RPMI7951 (cell line): ENCODE measurements around the genes NEMF and NIN.

GRCh38 chr14:45110520-45111145 lies 23.6 kb downstream of the FKBP3 start:
- RAMPAGE, long total RNA = no peak

DNA sequence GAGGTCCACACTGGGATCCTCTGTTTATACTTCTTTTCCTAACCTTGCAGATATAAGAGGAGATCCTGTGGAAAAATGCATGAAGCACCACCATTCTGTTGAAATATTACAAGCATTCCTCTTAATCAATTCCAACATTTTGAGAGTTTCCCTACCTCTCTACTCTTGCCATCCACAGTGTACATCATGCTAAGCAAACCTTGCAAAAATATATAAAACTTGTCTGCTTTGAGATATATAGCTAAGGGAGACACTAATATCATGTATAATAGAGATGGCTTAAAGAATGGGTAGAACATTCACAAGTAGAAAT lies 2.6 kb upstream of the RPL10L start:
- RAMPAGE, long total RNA = no peak

- RAMPAGE, long total RNA = no peak
Measured at GRCh38 chr14:49053621-49053848, 532.6 kb downstream of the RPS29 start.

- RAMPAGE, long total RNA = no peak
Measured at GRCh38 chr14:49597227-49597457, 1.6 kb upstream of the LRR1 start.

DNA sequence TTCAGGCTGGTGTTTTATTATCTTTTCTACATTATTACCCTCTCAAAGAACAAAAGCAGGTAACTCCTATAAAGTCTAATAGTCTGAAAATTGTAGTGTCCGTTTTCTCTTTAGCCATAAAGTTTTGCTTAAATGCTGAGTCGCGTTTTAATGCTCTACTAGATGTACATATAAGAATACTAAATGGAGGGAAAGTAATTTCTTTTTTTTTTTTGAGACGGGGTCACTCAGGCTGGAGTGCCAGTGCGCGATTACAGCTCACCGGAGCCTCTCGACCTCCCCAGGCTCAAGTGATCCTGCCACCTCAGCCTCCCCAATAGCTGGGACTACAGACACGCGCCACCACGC lies 1.3 kb upstream of the LRR1 start:
- RAMPAGE, long total RNA = no peak

GRCh38 chr14:49767252-49767847 lies 603 bp upstream of the KLHDC2 start:
- RAMPAGE, long total RNA = no peak

- RAMPAGE, long total RNA = no peak
Measured at GRCh38 chr14:49830967-49832054, 21.3 kb downstream of the NEMF start.

DNA sequence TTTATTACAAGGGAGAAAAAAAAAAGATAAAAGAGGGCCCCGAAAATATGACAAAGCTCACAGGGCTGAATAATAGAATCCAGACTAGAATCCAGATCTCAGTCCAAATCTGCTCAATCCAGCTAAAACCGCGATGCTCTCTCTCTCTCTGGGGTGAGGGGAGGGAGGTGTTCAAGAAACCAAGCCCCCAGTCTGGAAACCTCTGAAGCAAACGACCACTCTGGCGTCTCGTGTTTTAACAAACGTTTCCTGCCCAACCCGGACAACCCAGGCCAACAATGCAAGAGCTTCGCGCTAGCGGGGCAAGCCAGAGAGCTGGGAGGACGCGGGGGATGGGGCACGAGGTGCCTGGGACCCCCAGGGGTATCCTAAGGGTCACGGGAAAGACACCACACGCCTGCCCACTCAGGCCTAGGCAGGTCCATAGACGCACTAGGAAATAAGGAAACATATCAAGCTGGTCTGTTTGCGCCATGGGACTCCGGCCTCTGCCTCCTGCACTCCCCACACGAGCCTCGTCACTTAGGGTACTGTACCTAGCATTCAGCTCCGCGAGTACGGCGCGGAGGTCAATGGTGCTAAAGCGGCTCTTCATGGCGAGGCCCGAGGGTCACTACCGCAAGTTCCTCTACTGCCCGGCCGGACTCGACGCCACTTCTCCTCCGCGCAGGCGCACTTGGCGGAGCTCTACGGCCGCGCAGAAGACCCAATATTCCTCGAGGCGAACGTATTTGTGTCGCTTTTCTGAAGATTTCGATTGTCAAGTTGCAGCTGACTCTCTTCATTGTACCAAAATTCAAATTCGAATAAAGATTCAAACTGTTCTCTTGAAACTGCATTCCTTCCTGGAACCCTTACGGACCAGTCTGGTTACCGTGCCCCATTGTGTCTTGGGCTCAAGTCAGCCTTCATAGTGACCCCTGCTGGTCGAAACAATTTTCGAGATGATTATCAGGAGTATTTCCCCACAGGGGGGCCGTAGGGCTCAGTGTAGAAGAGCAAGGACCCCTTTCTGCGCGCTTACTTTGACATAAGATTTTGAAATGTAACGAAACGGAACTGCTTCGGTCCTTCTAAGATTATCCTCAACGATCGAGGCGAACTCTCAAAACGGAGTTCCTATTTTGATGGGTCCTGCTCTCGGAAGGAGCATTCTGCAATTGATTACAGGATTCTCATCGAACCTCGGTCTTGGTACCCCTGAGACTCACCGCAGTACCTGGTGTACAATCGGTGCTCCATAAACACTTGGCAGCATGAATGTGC lies at the start of gene NEMF:
NEMF (minus strand) TSS at position 630 of the 1,266 bp plus-strand sequence.
- RAMPAGE, long total RNA = no peak

- RAMPAGE, long total RNA = no peak
Measured at GRCh38 chr14:50006976-50007998, 109.1 kb downstream of the VCPKMT start.

- RAMPAGE, long total RNA = no peak
Measured at GRCh38 chr14:50010809-50011245, 105.5 kb downstream of the VCPKMT start.

- RAMPAGE, long total RNA = no peak
Measured at GRCh38 chr14:50057943-50058631, 58.3 kb downstream of the VCPKMT start.

DNA sequence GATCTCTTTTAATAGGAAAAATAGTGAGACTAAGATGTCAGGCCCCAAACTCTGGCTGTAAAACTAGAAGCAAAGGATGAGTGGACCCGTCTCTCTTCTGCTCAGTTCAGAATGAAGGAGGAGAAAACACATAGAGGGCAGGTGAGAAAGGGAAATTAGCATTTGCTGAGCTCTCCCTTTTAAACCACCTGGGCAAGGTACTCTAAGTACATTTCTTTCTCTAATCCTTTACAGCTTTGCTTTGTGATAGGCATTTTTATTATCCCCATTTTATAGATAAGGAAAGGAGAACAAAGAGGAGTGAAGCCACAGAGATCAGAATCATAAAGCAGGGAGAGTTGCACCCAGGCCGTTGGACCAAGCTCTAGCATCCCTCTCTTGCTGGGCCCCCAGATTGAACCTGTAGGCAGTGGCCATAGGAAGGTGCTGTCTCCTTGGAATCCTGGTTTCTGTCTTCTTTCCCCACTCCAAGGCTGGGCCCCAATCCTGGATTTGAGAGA lies 47.1 kb downstream of the VCPKMT start:
- RAMPAGE, long total RNA = no peak

DNA sequence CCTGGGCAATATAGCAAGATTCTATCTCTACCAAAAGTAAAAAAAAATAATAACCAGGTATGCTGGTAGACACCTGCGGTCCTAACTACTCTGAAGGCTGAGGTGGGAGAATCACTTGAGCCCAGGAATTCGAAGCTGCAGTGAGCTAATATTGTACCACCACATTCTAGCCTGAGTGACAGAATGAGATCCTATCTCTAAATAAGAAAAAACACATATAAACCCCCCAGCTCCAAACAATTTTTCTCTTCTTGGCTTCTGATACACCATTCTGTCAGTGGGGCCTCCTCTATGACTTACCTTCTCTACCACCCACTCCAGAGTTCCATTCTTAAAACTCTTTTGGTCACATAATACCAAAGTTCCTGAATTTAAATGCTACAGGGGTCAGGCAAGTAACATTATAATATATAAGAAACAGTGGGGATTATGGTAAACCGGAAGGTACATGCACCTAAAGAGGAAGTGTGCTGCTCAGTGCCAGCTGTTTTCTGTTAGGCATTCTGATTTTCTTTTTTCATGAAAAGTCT lies 40.0 kb downstream of the SOS2 start:
- RAMPAGE, long total RNA = no peak

GRCh38 chr14:50772901-50773373 lies 58.0 kb downstream of the NIN start:
- RAMPAGE, long total RNA = no peak

DNA sequence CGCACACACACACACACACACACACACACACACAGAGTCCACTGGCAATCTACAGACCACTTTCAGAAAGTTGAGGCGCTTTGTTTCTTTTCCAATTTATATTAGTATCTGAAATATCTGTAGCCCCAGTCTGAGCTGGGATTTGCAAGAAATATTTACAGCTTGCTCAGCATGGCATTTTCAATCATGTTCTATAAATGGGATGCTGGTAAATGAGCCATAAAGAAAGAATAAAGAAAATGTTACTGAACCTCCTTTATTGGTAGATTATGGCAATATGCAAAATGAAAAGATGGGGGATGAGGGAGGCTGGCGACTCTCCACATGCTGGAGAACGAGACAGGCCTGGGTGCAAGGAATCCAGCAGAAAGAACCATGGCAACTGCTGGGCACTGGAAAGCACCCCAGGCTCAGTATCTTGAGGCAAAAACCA lies 39.1 kb downstream of the NIN start:
- RAMPAGE, long total RNA = no peak

- RAMPAGE, long total RNA = no peak
Measured at GRCh38 chr14:50792483-50793397, 38.2 kb downstream of the NIN start.

DNA sequence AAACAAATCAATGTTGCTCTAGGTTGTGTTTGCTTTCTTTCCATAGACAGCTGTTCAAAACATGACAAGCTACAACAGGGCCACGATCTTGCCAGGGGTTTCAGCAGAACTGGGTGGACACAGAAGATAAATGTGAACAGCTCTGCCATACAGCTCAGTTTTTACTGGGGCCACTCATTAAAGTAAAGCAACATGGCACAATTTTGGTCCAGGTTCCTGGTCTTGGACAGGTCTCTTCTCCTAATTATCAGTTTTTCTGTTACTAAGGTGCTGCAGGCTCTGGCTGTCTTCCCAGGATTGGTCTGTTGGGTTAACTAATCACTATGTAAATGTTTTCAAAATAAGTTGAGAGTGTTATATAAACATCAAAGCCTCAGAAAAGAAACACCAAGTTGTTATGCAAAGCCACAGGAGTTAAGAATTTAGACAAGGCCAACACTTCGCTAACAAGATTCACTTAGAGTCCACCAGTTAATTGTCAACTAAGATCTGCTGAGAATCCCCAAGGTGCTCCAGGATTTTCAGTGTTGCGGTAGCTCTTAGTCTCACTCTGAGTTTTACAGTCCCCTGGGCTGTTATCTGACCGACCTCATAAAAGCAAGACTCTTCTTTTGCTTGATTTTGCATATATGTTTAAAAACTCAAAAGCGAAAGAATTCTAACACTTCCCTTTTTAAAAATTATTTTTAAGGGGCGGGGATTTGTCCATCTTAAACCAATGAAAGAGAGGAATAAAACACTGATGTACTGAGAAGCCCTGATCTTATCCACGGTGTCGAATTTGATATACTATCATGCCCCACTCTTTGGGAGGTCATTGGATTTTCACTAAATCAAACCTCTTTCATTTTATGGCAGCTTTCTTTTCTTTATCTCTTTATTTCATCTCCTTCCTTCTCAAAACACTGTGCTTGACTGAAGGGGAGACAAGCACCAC lies 7.2 kb downstream of the NIN start:
- RAMPAGE, long total RNA = no peak

DNA sequence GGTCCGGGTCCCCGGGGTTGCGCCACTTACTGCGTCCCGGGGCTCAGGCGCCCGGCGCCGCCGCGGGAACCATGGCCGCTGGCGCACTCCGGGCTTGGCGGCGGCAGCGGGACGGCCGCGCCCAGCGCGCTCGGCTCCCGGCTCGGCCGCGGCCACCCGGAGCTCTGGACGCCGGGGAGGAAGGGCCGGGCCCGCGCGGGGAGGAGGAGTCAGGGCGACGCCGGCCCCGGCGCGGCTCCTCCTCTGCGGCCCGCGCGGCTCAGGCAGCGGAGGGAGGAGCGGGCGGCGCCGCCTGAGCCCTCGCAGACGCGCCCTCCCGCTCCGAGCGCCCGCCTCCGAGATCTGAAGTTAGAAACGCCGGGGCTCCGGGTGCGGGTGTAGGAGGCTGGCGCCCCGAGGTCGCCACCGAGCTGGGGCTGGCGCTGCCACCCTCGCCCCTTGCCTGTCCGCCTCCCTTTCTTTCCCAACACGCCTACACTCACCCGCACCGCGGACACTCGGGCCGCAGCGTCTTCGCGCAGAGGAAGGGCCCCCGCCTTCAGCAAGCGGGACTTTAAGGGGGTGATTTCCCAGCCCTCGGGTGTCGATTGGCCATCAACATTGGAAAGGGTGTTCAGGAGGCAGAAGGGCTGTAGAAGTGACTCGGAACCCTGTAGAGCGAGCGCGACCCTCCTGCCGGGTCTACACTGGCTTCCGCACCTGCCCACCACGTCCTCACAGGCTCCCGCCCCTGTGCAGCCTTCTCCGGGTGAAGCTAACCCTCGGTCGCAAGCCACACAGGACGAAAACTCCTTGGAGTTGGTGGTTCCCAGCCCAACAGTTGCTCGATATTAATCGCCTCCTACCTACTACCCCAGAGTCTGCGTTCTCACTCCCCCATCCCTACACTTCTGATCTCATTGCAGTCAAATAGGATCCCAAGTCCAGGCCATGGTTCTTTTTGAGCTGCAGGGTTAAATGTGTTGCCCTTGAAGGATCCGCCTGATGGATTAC lies at the start of gene NIN:
NIN (minus strand) TSS at position 187 of the 993 bp plus-strand sequence.
- RAMPAGE, long total RNA = no peak

DNA sequence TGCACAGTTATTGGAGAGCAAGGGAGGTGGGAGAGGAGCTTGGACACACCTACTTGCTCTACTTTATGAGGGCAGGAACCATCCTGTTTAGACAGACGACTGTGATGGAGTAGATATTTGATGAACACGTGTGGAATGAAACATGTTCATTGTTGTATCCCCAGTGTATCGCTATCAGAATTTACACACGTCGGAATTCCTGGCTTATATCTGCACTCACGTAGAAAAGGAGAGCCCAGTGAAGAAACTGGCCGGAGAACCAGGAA lies 2.3 kb downstream of the PYGL start:
- RAMPAGE, long total RNA = no peak

DNA sequence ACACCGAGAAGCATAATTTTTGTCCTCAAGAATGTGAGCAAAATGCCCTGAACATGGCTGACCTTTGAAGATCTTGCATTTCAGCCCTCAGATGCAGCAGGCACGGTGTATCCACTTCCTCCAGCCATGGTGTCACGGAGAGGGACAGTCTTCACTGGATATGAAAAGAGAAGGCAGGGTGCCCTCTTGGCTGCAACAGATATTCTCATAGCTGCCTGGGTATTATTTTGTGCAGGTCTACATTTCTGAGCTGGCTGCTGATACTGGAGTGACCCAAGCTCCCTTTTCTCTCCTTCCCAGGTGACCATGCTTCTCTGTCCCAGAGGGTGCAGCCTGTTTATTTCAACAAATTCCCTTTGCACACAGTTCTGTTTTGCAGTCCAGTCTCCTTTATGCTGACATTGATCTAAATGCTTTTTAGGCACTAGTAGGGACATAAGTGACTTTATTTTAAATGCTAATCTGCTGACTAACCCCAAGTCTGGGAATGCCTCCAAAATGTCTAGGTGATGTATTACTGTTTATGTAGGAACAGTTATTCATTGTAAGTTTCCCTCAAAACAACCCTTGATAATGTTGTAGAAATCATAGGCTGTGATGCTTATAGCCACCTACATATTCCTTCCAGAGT lies 17.4 kb upstream of the PYGL start:
- RAMPAGE, long total RNA = no peak